Epithelial cell of esophagus (primary cell): ENCODE data around the genes MAFG and CENPX.

DNA sequence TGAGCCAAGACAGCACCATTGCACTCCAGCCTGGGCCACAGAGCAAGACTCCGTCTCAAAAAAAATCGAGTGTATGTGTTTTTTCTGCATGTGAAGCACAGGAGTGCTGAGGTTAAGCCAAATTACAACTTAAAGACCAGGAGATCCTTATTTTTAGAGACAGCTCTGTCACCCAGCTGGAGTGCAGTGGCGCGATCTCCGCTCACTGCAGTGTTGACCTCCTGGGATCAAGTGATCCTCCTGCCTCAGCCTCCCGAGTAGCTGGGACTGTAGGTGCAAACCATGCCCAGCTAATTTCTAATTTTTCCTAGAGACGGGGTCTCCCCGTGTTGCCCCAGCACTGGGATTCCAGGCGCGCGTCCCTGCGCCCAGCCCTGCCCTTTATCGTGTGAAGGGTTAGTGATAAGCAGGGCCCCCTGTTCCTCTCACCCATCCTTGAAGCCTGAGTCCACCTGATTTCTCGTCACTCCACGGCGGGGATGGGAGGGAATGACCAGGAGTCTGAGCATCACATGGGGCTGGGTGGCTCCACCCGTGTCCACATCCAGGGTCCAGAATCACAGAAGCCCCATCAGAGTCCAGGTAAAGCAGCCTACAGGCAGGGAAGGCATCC is 7.6 kb upstream of the PPP1R27 start:
- RRBS: no CpG with 5 or more reads among the region's 17 CpGs

DNA sequence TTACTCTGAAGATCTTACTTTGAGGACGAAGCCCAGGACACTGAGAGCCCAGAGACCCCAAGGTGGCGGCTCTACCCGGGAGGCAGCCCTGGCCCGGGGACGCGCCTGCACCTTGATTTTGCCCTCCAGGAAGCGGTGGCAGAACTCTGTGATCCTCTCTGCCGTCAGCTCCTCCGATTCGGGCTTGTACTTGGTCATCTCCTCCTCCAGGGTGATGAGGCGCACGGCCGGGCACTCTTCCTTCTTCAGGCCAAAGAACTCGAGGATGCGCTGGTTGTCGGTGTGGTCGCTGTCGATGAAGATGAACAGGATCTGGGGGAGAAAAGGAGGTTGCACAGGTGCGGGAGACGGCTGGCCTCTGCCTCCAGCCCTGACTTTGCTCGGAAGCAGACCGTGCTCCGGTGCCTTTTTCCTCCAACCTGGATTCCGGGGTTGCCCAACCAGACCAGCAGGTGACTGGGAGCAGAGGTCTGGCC is 11.5 kb upstream of the PPP1R27 start:
- RRBS: no CpG with 5 or more reads among the region's 24 CpGs

GRCh38 chr17:81856275-81856723 is 4.0 kb downstream of the P4HB start:
- RRBS: no CpG with 5 or more reads among the region's 12 CpGs

DNA sequence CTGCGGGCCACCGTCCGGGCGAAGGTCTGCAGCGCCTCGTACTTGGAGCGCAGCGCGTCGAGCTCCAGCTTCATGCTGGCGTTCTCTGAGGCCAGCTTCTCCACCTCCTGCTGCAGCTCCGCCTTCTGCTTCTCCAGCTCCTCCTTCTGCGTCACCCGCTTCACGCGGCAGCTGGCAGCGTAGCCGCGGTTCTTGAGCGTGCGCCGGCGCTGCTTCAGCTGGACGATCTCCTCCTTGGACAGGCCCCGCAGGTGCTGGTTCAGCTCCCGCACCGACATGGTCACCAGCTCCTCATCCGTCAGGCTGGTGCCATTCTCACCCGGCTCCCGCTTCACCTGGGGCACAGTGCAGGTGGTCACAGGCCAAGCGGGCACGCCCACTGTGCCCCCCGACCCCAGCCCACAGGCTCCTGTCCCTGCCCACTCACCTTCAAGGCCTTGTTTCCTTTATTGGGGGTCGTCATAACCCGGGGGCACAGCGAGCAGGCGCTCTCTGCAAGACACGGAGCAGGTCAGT is 4.8 kb downstream of the MAFG start:
- RRBS: 67% methylated on average over 3 of the region's 38 CpGs

GRCh38 chr17:81927481-81928215 is at the start of gene MAFG:
Gene MAFG, minus strand, starts transcription at chr17:81927735.
- RRBS: 2% methylated on average over 41 of the region's 107 CpGs

GRCh38 chr17:81932222-81933393 is 4.5 kb downstream of the PYCR1 start:
- RRBS: no CpG with 5 or more reads among the region's 15 CpGs

- RRBS: no CpG with 5 or more reads among the region's 42 CpGs
Observed at GRCh38 chr17:81996191-81997006, 19.0 kb downstream of the ASPSCR1 start.

DNA sequence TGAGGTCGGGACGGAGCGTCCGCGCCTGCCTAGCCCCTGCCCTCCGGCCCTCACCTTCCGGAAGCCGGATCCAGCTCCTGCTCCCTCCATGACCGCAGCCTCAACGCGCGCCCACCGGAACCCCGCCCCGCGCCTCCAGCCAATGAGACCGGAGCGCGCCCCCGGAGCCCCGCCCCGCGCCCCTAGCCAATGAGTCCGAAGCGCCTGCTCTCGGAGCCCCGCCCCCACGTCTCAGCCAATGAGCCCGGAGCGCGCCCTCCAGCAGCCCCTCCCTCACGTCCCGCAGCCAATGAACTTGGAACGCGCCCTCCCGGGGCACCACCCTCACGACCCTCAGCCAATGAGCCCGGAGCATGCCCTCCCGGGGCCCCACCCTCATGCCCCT is at the start of gene CENPX:
Gene CENPX, minus strand, starts transcription at position 107 of the 385 bp plus-strand sequence.
- RRBS: 1% methylated on average over 23 of the region's 39 CpGs

DNA sequence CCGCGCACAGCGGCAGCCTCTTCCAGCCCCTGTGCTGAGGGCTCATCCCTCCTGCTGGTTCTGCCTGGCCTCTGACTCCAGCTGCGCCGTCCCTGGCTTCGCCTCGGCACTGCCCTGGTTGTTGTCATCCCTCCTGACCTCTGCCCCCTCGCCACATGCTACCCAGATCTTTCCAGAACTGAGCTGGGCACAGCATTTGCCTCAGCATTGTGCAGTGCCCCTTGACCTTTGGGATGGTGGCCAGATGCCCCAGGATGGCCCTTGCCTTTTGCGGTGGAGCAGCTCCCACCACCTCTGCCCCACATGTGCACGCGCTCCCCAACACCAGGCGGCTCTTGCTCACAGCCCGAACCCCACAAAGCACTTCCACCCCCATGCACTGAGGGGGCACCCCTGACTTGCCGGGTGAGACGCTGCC is 3.0 kb downstream of the LRRC45 start:
- RRBS: 91% methylated on average over 2 of the region's 15 CpGs

DNA sequence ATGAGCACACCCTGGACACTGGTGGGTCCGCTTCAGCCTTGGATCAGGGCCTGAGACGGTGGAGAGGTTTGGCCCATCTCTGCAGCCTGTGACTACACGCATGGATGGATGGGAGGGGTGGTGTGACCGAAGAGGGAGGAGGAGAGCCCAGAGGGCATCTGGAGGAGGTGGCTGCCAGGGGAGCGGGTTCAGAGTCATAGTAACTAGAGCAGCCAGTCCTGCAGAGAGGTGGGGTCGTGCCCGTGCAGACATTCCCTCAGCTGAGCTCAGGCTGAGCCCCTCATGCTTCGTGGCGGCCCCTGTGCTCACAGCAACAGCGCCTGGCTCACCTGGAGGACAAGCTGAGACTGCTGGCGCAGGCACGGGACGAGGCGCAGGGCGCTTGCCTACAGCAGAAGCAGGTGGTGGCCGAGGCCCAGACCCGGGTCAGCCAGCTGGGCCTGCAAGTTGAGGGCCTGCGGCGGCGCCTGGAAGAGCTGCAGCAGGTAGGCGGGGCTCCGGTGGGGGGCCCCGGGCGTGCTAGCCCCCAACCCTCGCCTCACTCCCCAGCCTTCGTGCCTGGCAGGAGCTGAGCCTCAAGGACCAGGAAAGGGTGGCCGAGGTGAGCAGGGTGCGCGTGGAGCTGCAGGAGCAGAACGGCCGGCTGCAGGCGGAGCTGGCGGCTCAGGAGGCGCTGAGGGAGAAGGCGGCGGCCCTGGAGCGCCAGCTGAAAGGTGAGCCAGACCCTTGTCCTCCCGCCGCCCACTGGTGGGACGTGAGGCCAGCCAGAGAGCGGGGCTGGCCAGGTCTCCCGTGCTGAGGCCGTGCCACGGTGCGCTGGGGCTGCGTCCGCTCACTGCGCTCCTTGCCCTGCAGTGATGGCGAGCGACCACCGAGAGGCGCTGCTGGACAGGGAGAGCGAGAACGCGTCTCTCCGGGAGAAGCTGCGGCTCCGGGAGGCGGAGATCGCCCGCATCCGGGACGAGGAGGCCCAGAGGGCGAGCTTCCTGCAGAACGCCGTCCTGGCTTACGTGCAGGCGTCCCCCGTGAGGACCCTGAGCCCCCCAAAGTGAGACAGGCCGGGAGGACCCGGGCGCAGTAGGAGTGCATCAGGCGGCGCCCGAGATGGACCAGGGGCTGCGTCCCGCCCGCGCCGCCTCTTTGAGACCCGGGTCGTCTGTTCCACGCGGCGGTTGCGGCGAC is 1.3 kb upstream of the RAC3 start:
- RRBS: 14% methylated on average over 21 of the region's 87 CpGs

GRCh38 chr17:82063974-82065247 is 1.2 kb downstream of the DUS1L start:
- RRBS: 2% methylated on average over 16 of the region's 51 CpGs

- RRBS: 76% methylated on average over 4 of the region's 43 CpGs
Observed at GRCh38 chr17:82077829-82078871, 12.5 kb upstream of the DUS1L start.

- RRBS: 74% methylated on average over 1 of the region's 59 CpGs
Observed at GRCh38 chr17:82078872-82079776, 13.5 kb upstream of the DUS1L start.

- RRBS: 95% methylated on average over 10 of the region's 37 CpGs
Observed at GRCh38 chr17:82088071-82088721, 9.8 kb downstream of the FASN start.

GRCh38 chr17:82107282-82107882 is 9.3 kb upstream of the FASN start:
- RRBS: no CpG with 5 or more reads among the region's 24 CpGs

GRCh38 chr17:82117773-82118217 is 19.8 kb upstream of the FASN start:
- RRBS: no CpG with 5 or more reads among the region's 12 CpGs

DNA sequence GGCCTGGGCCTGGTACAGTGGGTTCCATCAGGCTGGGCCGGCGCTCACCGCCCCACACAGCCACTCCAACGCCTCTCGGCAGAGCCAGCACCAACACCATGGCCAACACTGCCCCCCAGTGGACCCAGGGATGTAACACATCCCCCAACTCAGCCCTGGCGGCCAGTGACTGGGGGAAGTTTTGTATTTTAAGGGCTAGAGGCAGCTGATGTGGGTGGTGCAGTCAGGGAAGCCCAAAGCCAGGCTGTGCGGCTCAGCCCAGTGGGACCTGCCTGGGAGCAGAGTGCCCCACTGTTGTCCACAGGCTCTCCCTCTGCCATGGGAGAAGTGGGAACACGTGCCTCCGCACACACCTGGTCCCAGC is 55.9 kb upstream of the FASN start:
- RRBS: no CpG with 5 or more reads among the region's 9 CpGs

- RRBS: no CpG with 5 or more reads among the region's 30 CpGs
Observed at GRCh38 chr17:82229431-82230064, 706 bp downstream of the SLC16A3 start.

GRCh38 chr17:82243382-82244057 is 14.7 kb downstream of the SLC16A3 start:
- RRBS: 36% methylated on average over 2 of the region's 25 CpGs

GRCh38 chr17:82317036-82317372 is 404 bp downstream of the CD7 start:
- RRBS: 51% methylated on average over 4 of the region's 11 CpGs